ENCODE measurements around a stretch of chr9.

- PRO-cap: no peak
Observed at GRCh38 chr9:128690816-128691323, 1.8 kb downstream of the SET start.

GRCh38 chr9:128697304-128698038 is 4.8 kb upstream of the PKN3 start:
- PRO-cap: no peak

DNA sequence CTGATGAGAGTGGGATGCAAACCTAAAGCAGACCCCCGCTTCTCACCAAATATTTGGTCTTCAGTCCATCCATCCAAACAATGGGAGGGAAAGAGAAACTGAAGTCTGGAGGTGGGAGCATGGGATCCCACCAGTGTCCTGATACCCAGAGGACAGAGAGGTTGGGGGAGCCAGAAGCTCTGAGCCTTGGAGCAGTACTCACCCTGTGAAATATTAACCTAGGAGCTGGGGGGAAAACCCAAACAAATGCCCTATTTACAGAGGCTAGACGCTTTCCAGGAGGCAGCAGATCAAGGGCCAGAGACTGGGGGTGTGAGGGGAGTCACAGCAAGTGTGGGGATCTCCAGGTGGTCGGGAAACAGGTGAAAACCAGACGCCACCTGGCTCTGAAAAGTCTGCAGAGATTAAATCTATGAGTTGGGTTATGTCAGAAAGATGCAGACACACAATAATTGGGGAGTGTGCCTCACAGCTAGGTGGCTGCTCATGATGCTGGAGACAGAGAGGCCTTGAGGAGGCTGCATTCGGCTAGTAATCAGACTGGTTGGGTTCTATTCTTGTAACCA is 6.2 kb downstream of the ZER1 start:
- PRO-cap: no peak

DNA sequence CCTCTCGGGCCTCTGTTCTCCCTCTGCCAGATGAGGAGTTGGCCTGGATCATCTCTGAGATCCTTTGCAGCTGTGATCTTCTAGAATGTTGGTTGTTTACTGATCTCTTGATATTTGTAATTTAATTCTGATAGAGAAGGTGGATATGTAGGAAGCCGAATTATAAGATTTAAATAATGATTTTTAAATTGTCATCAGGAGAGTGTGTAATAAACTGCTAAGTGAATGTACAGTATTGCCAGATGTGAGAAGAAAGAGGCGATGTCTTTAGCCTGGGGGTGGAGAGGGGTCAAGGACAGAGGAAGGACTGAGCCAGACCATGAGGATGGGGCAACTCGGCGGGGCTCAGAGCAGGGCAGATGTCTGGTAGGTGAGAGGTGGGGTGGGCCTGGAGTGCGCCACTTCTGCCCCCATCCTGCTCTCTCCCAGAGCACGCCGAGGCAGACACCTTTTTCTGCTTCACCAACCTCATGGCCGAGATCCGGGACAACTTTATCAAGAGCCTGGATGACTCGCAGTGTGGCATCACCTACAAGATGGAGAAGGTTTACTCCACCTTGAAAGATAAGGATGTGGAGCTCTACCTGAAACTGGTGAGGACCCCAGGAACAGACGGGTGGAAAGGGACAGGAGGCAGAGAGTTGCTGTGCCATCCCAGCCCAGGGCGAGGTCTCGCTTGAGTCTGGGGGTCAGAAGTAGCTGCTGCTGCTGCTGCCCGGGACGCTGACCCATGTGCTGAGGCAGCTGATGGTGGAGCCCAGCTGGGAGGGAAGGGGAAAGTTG is 14.6 kb upstream of the ENDOG start:
- PRO-cap: no peak

GRCh38 chr9:128824058-128824643 is 5.4 kb downstream of the SPOUT1 start:
- PRO-cap: no peak

DNA sequence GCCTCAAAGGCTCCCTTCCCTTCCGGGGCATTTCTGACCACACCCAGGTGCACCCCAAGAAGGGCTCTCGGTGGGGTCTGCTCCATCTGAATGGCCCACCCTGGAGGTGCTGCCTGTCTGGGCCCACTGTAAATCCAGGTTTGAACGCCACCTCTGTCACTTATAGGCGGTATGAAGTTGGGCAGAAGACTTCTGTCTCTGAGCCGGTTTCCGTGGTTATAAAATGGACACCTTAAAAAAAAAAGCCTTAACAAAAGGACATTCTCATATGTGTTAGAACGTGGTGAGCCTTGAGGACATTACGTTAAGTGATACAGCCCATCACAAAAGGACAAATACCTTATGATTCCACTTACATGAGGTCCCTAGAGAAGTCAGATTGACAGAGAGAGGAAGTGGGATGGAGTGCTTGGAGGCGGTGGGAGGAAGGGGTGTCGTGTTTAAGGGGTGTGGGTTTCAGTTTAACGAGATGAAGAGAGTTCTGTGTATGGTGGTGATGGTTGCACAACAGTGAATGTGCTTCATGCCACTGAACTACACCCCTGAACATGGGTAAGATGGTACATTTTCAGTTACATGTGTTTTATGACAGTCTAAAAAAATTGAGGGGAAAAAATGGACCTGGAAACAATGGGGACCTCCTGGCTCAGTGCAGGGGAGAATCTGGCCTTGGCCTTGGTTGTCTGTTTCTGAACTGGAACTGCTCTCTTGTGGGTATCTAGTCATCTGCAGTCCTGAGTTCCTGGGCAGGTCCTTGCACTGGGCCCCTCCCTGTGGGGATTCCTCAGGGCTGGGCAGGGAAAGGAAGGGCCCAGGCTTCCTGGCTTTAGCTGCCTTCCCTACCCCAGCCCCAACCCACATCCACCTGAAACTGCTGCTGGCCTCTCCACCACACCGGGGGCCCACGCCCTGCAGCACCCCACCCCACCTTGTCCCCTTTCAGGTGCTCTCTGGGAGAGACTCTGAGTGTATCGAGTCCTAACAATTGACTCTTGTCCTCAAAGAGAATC is 17.7 kb downstream of the LRRC8A start:
- PRO-cap: no peak

- PRO-cap: no peak
Observed at GRCh38 chr9:128918753-128919862, 1.7 kb upstream of the PHYHD1 start.

- PRO-cap: no peak
Observed at GRCh38 chr9:129102132-129102784, 8.3 kb downstream of the CRAT start.

GRCh38 chr9:129139749-129140478 is 28.7 kb downstream of the PTPA start:
- PRO-cap: no peak

- PRO-cap: no peak
Observed at GRCh38 chr9:129178868-129179507, 927 bp upstream of the IER5L start.

- PRO-cap: no peak
Observed at GRCh38 chr9:129229546-129230181, 51.6 kb upstream of the IER5L start.

DNA sequence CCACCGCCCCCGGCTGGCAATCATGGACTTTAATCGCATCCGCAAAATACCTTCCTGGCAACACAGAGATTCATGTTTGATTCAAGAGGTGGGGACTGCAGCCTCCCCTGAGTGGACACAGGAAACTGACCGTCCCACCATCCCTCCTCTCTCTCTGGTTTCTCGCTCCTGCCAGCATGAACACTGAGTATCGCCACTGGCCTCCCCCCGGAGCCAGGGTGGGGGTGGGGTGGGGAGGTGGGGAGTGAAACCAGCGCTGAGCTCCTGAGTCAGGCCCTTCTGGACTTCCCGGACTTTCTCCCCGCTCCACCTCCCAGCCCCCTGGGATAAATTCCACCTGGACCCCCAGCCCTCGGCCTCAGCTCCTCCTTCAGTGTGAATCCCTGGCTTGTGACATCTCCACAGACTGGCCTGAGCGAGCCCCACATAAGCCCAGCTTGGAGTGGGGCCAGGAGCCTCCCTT is 137.2 kb upstream of the IER5L start:
- PRO-cap: no peak

DNA sequence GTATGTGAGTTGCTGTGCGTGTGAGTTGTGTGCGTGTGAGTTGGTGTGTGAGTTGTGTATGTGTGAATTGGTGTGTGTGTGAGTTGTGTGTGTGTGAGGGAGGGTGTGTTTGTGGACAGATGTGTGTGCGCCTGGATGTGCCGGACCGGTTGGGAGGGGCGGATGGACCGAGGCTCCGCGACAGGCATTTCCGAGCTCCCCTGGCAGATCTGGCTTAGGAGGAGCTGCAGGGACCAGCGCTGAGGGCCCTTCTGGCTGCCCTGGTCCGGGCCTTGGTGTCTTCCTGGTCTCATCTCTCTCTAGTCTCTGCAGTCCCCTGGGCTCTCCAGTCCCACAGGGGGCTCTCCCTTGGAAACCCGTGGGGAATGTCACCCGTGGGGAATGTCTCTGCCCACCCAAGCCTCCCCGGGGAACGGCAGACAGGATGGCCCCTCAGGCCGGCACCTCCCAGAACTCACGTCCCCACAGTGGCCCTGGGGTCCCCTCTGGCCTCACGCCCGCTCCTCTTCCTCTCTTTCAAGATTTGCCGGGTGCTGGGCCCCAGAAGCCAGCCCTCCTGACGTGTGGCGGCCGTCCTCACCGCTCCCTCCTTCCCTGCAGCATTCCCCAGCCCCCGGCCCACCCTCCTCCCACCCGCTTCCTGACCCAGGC is 162.9 kb upstream of the IER5L start:
- PRO-cap: no peak

DNA sequence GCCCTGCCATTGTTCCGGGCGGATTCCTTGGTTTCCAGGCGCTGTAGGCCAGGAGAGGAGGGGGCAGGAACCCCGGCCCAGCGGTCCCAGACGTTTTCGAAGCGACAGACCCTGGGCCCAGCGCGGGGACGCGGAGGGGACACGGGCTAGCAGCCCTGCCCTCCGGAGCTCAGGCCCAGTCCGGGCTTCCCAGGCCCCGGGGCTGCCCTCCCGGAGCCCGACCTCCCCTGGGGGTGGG is 206.9 kb downstream of the C9orf50 start:
- PRO-cap: no peak

GRCh38 chr9:129548387-129548916 is 72.4 kb downstream of the C9orf50 start:
- PRO-cap: no peak

GRCh38 chr9:129696941-129697621 is 31.6 kb downstream of the PRRX2 start:
- PRO-cap: bidirectional peak, plus-strand start at chr9:129697263, minus-strand start at chr9:129697141; bidirectional peak, plus-strand start at chr9:129697492, minus-strand start at chr9:129697546

DNA sequence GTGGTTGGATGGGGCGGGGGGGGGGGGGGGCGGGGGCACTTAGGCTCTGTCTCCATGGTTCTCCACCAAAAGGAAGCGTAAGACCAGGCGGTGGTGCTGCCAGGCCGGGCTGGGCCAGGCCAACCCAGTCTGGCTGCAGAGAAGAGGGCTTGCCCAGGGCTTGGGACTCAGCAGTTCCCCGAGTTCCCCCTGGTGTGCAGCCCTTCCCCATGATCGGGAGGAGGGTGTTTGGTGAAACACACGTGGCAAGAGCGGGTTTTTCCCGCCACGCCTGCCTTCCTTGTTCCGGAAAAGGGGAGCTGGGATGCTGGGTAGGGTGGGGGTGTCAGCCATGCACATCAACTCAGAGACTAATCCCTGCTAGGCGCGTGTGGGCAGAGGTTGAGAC is 32.8 kb downstream of the PRRX2 start:
- PRO-cap: no peak

GRCh38 chr9:129822778-129823713 is 890 bp downstream of the TOR1A start:
- PRO-cap: no peak

GRCh38 chr9:129873790-129874831 is 38.9 kb downstream of the USP20 start:
- PRO-cap: no peak

DNA sequence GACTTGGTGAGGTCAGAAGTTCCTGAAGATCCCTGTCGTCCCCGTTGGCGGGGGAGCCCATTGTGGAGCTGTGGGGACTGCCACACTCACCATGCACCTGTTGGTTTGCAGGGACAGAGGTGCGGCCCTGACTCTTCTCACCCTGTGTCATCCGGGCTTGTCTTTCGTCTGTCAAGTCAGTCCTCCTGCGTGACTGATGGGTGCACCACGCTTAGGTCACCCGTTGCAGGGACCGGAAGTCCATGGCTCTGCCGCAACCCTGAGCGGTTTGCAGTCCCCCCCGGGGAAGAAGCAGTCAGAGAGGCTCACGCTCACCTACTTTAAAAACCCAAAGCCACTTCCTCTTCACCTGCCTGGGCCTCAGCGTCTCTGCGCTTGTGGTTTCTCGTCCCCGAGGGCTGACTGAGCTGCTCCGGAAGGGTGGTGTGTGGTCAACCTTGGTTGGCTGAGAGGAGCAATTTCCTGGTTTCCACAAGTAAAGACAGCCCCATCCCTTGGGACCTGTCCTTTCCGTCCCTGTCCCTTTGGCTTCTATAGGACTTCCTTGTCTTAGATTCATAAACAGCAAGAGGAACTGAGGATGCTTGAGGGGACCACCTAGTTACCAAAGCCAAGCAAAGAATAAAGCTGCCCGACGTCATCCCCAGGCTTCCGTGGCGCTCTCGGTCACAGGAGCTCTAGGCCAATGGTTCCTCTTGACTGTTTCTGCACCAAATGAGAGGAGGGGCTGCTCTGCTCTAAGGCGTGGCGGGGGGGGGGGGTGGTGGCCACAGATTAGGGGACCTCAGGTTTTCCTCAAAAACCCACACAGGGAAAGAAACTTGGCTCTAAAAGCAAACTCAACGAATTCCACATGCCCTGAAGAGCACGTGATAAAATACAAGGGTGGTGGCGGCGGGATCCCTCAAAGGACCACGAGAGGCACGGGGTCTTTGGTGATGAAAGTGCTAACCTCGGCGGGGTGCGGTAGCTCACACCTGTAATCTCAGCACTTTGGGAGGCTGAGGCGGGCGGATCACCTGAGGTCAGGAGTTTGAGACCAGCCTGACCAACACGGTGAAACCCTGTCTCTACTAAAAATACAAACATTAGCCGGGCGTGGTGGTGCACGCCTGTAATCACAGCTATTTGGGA is 53.4 kb downstream of the USP20 start:
- PRO-cap: no peak